OVCAR3 (cell line): ENCODE measurements around a stretch of chr21.

GRCh38 chr21:41459977-41460789, 34.1 kb downstream of the MX1 start:
- RRBS = no CpG with 5 or more reads among the region's 12 CpGs

DNA sequence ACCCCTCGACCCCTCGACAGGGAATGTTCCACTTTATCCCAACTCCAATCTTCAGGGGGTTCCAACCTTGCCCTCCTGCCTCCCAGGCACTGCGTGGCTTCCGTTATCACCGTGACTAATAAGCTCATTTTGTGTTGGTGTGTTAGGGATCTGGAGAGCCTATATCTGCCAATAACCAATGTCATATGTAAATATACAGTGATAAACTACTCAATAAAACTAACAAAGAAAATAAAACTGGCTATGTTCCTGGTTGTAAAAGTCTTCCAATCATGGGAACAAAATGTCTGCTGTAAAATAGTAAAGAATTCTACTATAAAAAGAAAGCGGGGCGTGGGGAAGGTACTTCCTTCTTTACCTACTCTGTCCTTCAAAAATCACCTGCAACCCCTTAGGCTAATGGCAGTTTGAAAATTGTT, 18.3 kb upstream of the TMPRSS2 start:
- RRBS = no CpG with 5 or more reads among the region's 7 CpGs

DNA sequence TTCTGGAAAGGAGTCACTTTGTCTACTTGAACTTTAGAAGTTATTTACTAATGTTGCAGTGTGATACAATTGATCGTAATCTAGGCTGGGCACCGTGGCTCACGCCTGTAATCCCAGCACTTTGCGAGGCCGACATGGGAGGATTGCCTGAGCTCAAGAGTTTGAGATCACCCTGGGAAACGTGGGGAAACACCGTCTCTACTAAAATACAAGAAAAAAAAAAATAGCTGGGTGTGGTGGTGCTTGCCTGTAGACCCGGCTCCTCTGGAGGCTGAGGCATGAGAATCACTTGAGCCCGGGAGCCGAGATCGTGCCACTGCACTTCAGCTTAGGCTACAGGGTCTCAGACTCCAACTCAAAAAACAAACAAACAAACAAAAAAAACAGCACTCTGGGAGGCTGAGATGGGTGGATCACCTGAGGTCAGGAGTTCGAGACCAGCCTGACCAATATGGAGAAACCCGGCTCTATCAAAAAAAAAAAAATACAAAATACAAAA, 57.7 kb upstream of the TMPRSS2 start:
- RRBS = no CpG with 5 or more reads among the region's 13 CpGs

- RRBS = no CpG with 5 or more reads among the region's 18 CpGs
Measured at GRCh38 chr21:41580761-41581627, 73.0 kb upstream of the TMPRSS2 start.

DNA sequence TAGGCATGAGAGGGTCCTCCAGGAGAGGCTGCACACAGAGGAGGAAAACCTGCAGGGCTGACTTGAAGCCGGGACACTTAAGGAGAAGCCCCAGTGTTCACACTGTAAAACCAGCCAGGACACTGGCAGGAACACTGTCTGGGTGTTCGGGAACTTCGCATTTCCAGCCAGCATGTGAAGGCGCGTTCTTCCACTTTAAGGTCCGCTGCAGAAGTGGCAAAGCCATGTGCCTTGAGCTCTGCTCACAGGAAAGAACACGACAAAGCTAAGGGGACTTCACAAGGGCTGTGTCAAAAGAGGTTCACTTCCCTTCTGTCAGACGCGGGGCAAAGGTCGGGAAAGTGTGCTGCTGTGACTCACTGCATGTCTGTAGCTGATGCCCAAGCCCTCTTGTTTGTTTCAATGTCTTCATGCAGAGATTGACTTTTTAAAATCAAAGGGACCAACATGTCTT, 102.8 kb downstream of the RIPK4 start:
- RRBS = no CpG with 5 or more reads among the region's 10 CpGs

DNA sequence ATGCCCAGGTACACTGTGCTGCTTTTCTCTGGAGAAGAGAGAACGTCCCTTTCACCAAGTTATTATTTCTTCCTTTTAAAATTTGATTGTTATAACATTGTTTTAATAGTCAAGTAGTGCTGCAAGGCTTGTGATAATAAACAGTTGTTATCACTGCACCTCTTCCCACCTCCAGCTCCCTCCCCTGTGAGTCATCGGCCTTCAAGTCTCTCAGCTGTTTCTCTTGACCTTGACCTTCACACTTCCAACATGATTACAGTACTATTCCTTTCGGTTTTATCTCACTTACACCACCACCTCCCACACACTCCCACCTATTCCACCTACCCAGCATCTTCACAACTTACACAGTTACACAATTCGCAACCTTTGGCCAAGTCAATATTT, 60.3 kb downstream of the RIPK4 start:
- RRBS = no CpG with 5 or more reads among the region's 4 CpGs

DNA sequence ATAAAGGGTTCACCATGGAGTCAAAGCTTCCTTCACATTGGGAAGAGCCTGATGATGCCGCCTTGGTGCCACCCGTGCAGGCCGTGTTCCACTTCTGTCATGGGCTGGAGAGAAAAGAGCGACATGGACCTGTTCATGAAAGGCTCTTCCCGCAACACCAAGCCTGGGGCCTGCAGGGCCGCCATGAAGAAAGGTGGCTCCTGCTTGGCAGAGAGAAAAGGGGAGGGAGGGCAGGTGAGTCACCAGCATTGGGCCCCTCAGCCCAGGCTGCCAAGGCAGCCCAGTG, 49.3 kb downstream of the RIPK4 start:
- RRBS = no CpG with 5 or more reads among the region's 6 CpGs

- RRBS = 3% methylated on average over 32 of the region's 58 CpGs
Measured at GRCh38 chr21:41878879-41879205, 302 bp downstream of the PRDM15 start.

DNA sequence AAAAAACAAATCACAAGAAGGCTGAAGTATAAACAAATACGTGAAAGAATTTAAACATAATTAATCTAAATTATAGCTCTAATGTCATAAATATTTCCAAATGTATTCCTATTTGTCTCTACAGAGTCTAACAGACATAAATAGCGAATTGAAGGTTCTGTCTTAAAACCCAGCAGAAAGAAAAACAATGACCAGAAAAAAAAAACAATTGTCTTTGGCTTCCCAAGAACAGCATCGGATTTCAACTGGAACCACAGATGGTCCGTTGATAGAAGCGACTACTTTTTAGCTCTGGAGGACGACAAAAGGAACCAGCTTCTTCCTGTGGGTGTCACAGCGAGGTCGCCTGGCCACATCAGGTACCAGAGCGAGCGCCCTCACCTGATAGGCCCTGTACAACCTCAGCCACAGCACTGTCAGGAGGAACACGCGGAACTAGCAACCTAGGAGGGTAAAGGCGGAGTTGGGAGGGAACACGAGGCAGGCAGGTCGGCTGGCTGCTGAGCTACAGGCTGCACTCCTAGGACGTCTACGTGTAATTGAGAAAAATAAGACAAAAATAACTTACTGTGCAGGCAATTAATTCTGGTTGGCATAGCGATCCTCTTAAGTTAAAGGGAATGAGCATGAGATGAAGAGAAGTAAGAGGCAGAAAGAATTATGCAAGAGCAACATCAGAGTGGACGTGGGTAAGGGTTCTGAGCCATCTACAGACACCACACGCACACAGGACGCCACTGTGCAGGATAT, 16.7 kb upstream of the PRDM15 start:
- RRBS = no CpG with 5 or more reads among the region's 21 CpGs

- RRBS = no CpG with 5 or more reads among the region's 10 CpGs
Measured at GRCh38 chr21:42058882-42059328, 12.2 kb upstream of the UMODL1 start.

DNA sequence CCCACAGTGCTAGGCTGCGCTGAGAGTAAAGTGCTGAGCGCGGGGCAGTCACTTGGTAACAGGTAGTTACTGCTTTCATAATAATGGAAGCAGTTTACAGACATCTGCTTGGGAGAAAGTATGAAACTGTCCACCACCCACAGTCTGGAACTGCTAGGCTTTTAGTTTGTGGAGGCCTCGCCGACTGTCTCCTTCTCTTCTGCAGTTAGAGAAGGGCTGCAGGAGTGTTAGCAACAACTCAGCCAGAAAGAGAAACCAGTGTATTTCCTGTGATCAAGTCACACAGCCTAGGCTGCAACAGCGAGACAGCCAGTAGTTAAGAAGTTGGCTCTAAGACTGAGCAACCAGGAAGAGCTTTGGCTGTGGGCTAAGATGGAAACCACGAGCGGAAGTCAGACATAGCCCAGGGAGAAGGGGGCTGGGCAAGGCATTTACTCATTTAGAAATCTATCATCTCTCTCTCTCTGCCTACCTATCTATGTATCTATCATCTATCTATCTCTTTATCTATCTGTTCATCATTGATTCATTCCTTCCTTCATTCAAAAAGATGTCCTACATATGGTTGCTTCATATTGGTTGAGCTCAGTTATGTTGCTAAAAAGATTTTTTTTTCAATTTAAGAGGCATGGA, 30.7 kb upstream of the ABCG1 start:
- RRBS = no CpG with 5 or more reads among the region's 8 CpGs

DNA sequence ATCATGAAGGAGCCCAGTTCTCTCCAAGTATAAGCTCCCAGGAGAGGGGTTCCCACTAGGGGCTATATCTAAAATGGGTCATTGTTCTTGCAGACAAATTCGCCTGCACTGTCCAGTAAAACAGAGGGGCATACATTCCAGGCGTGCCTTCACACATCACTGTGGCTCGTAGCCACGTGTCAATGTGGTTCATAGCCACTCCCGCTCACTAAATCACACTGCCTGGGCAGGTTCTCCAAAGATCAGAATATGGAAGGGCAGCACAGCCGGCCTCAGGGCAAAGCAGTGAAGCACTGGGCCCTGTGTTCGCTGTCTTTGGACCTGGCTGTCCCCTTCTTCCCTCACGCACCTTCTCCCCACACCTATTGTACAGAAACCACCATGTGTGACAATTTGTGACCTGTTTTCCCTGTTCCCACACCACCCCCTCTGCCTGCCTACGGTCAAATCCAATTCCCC, 26.9 kb upstream of the ABCG1 start:
- RRBS = no CpG with 5 or more reads among the region's 9 CpGs

GRCh38 chr21:42286509-42287304, 28.5 kb downstream of the TFF3 start:
- RRBS = no CpG with 5 or more reads among the region's 20 CpGs

DNA sequence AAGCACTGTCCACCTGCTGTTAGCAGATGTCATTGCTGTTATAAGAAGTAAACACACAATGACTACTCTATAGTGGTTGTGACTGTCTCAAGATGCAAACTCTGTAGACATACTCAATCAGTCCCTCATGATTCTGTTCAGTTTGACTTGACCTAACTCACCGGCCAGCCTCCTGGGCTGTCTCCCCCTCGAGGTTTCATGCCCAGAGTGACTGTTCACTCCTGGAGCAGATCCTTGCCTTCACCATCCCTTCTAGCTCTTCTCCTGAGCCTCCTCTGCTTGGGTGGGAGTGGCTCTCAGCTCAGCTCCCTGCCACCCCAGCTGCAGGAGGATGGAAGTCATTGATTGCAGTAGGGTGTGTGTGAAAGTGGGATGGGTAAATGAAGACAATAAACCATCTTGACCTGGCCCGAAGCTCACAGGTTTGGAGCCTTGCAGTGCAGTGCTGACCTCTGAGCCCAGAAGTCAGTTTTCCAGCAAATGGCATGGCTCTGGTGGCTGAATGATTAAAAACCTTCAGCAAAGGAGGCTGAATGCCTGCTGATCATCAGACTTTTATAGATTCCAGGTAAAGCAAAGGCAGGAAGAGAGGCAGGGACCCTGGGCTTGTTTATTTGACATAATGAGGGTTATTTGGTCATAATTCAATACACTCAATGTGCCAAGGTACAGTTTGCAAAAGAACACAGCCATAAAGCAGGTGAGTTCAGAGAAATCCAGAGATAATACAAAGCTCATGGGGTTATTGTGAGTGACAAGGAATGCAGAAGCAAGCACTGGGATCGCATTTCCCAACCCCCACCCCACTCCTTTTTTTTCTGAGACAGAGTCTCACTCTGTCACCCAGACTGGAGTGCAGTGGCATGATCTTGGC, 17.5 kb upstream of the TFF3 start:
- RRBS = no CpG with 5 or more reads among the region's 4 CpGs

- RRBS = no CpG with 5 or more reads among the region's 5 CpGs
Measured at GRCh38 chr21:42367321-42367706, 979 bp upstream of the TFF1 start.

DNA sequence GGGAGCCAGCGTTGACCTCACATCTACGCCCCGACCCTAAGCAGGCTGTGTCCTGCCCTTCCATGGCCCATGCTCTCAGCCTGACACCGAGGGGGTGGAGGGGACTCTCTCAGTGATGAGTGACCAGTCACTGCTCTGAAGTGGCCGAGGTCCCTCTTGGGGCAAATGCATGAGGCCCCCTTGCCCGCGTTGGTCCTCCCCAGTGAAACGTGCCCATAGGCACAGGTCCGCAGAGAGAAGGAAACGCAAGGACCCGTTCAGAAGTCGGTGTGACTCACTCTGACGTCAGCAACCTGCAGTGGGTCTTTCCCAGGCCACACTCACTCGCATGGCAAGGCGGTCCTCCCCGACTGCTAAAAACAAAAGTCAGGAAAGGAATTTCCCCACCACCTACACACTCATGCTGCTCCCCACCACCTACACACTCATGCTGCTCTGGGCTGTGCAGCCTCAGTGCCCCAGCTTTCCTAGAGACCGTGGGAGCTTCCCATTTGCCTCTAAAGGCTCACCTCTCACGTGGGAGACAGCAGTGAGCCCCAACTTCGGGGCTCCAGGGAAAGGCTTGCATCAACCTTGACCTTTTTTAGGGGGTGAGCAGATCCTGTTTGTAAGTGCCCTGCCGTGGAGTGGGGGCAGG, 11.4 kb downstream of the UBASH3A start:
- RRBS = no CpG with 5 or more reads among the region's 20 CpGs

DNA sequence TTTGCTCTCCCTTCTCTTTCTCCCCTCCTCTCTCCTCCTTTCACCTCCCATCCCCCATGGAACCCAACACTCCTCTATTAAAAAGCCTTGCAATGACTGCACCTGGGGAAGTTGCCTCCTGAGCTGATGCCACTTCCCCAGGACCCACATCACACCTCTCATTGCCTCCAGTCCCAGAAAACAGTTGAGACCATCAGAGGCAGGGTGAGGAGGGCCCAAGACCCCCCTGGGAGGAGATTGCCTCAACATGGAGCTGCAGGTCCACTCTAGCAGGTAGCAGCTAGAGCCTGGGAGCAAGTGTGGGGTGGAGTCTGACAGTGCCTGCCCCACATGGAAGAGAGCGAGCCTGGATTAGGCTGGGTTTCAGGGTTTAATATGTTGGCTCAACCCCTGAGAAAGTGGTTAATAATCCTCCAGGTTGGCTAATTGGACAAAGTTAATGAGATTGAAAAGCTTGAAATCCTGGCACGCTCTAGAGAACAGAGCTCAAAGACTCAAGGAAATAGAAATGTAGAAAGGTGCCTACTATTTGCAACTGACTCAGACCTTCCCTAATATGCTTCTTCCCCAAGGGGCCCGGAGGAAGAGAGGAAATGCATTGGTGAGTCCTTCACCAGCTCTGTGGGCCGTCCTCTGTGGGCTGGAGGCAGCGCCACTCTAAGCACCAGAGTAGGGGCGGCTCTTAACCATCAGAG, 34.2 kb downstream of the RSPH1 start:
- RRBS = no CpG with 5 or more reads among the region's 6 CpGs

DNA sequence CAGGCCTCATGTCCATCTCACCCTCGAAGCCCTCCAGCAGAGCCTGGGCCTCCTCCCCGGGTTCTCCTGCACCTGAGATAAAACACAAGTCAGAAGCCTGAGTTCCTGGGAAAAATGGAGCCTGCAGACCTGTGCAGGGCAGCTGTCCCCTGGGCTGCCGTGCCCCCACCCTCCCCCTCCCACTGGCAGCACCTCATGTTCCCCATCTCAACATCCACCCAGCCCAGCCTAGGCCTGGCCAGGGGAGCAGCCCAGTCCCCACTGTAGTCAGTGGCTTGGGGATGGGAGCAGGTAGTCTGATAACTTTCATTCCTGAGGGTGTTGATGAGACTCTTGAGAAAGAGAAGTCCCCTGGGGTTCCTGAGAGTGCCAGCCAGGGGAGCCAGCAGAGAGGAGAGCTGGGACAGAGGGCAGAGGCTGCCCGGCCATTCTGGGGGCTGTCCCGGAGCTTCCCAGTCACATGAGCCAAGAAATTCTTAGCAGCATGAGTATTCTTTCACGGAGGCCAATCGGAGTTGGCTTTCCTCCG, 20.0 kb downstream of the RSPH1 start:
- RRBS = 98% methylated on average over 4 of the region's 8 CpGs

DNA sequence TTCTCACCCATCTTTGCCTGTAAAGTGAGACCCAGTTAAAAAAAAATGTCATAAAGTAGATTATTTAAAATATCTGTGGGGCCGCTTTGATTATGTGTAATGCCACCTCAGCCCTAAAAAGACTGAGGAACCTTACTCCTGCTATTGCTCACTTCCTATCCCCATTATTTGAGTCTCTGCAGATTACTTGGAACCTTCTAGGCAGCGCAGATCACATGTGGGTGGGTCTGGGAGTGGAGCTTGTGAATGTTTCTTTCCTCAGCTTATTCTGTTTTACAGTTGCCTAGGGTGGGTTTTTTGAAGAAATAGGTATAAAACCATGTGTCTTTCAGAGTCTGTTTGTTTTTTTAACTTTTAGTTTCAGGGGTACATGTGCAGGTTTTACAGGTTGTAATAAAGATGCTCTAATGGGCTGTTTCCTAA, 1.7 kb downstream of the SLC37A1 start:
- RRBS = no CpG with 5 or more reads among the region's 2 CpGs

- RRBS = no CpG with 5 or more reads among the region's 7 CpGs
Measured at GRCh38 chr21:42721210-42721568, 67.8 kb downstream of the PDE9A start.